Ishikawa (cell line): Measurements from ENCODE around the genes EPB41L4A and TICAM2.

DNA sequence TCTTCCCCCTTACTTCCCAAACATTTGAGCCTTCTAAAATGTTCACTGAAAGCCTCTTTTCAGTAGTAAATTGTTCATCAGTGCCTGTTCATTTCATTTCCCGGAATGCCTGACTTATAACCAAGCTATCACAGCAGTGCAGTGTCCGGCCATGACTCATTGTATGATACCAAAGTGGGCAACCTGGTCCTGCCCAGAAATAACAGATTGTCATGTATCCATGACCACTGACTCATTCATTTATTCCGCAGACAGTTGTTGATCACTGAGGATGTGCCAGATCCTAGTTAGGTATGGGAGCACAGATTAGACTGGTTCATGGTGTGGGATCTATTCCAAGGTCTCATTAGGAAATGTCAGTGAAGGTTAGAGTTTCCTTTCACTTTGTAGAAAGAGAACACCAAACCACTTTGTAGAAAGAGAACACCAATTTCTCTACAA lies 8.7 kb downstream of the NREP start:
- RRBS, result no CpG with 5 or more reads among the region's 3 CpGs

DNA sequence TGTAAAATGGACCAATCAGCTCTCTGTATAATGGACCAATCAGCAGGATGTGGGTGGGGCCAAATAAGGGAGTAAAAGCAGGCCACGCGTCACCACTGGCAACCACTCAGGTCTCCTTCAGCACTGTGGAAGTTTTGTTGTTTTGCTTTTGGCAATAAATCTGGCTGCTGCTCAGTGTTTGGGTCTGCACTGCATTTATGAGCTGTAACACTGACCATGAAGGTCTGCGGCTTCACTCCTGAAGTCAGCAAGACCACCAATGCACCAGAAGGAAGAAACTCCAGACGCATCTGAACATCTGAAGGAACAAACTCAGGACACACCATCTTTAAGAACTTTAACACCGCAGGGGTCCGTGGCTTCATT lies 69.2 kb upstream of the NREP start:
- RRBS, result no CpG with 5 or more reads among the region's 6 CpGs

- RRBS, result no CpG with 5 or more reads among the region's 5 CpGs
Measured at GRCh38 chr5:112286807-112287519, 132.1 kb downstream of the EPB41L4A start.

DNA sequence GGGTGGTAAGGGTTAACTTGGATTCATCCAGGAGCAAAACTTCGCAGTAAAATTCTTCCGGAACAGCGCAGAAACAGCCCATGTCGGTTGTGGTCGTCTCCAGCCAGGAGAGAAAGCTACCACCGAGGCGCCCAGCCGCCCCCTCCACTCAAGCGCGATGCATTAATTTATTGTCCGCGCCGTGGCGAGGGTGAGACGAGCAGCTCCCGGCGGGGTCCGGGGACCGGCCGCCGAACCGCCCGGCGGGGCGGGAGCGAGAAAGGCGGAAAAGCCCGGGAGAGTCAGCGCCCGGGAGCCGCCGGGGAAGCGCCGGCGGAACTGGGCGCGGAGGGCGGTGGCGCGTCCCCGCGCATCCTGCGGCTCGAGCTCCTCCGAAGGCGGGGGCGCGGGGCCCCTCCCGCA lies at the start of gene EPB41L4A:
Gene EPB41L4A (minus strand): TSS at position 320 of the 402 bp plus-strand sequence.
- RRBS, result 1% methylated on average over 2 of the region's 49 CpGs

DNA sequence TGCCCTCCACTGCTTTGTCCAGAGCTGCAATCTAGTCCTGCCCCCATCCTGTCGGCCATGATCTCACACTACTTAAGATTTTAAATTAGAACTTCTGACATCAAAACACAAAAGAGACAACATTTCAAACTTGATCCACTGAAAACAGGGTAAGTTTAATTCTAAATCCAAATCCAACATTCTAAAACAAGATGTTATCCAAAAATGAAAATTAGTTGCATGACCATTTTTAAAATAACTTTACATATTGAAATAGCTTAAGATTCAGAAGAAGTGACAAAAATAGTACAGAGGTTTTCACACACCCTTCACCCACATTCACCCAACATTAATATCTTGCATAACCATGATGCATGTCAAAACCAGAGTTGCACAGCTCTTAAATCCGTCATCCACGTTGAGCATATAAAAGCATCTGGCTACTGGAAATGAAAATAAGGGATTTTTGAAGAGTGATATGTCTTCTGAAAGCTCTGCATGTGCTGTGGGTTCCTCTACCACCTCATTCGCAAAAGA lies 113.8 kb upstream of the EPB41L4A start:
- RRBS, result no CpG with 5 or more reads among the region's 4 CpGs

DNA sequence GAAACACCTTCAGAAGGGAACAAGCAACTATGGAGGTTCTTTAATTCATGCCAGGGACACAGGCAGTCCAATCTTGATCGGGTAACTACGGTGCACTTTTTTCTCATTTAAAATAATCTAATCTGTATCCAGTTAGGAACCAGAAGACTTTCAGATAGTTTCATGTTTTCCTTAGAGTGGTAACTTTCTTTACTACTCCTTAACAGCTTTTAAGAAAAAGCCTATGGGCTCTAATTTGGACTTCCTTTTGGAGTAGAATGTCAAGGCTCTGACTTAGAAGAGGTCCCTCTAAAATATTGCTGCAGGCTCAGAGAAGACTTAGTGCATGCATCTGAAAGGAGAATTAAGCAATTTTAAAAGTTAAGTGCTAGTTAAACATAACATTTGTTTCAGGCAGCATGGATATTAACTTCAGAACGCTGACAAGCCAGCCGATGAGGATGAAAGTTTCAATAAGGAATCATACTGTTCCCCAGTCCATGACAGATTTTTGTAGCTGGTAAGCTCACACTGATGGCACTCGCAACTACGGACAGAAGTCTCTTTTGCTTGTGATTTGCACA lies 47.3 kb downstream of the DCP2 start:
- RRBS, result no CpG with 5 or more reads among the region's 6 CpGs

DNA sequence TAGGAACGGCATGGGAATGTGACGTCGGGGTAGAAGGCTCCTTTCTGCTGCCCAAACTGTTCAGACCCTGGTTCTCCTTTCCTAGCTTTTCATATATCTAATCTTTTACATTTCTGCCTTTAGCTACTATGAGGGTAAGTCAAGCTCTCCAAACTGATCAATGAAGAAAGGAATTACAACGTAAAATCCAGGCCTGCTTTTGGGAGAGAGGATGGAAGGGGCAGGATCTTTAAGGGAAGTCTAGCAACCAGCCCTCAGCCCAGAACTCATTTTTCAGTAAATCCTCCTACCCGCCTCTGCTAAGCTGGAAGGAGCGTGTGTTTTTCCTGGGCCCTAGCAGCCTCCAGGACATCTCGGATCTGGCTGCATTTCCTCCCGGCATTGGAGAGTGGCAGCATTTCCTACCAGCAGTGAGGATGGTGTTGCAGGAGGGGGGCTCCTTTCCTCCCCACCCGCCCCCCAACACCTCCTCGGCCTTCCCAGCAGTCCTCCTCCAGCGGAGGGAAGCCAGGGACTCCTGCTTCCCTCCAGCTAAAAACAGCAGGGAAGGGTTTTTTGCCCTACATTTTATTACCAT lies 54.5 kb downstream of the DCP2 start:
- RRBS, result no CpG with 5 or more reads among the region's 11 CpGs

DNA sequence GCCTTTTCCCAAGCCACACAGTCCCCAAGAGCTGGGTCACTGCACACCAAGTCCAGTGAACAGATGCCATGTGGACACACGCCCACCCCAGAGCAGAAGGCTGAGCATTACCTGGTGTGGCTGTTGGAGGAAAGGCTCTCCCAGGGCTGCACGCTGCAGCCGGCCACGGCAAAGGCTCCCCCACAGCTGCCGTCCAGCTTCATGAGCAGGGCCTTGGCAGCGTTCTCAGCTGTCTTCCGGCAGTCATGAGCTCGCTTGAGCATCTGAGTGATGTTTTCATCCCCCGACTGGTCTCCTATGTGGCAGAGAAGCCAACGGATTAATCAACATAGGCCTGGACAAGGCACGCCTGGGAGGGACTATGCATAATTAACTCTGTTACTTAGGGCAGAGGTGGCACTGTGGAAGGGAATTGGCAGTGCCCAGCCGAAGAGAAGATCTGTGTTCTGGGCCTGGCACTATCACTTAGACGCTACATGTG lies 87.3 kb downstream of the DCP2 start:
- RRBS, result no CpG with 5 or more reads among the region's 13 CpGs

- RRBS, result no CpG with 5 or more reads among the region's 7 CpGs
Measured at GRCh38 chr5:113166792-113167400, 190.3 kb downstream of the DCP2 start.

GRCh38 chr5:113204279-113205019 lies 227.9 kb downstream of the DCP2 start:
- RRBS, result no CpG with 5 or more reads among the region's 8 CpGs

DNA sequence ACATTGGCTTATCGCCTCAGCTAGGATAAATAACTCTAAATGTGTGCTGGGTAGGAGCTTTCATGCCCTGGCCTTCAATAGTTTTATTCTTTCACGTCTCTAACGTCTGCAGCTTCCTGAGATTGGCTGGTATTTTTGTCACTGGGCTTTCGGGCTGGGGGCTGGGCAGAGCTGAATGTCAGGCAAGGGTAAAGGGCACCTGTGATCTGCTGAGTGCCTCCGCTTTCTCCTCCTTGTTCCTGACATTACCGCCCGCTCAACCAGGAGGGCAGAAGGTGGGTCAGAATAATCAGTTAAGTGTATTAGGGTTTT lies 216.6 kb downstream of the TSSK1B start:
- RRBS, result no CpG with 5 or more reads among the region's 7 CpGs

GRCh38 chr5:113294246-113295395 lies 140.2 kb downstream of the TSSK1B start:
- RRBS, result 84% methylated on average over 12 of the region's 71 CpGs

DNA sequence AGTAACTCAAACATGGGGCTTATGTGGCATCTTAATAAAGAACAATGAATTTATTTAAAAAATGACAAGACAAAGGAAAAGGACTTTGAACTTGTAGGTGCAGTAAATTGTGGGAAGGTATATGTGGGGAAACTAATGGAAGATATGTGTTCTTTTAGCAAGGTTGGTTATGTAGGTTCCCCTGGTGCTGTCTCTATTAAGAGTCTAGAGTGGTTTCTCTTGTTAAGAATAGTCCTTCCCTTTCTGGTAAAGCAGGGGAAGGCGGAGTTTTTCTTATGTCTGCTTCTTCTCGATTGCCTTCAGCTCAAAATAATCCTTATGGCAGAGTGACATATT lies 2.2 kb downstream of the YTHDC2 start:
- RRBS, result no CpG with 5 or more reads among the region's 2 CpGs

DNA sequence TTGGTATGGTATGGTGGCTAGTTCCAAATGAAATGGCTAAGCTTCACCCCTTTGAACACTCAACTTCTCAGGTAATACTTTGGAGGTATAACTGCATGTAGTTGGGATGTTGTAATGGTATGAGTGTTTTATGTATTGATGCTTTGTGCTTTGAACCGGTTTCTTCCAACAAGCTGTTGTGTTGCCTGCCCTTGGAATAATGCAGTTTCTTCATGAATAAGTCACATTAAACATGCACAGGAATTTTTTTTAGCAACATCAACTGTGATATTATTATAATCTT lies 177.5 kb downstream of the YTHDC2 start:
- RRBS, result no CpG with 5 or more reads among the region's 1 CpG

- RRBS, result no CpG with 5 or more reads among the region's 3 CpGs
Measured at GRCh38 chr5:115011993-115012249, 157.8 kb downstream of the TRIM36 start.

DNA sequence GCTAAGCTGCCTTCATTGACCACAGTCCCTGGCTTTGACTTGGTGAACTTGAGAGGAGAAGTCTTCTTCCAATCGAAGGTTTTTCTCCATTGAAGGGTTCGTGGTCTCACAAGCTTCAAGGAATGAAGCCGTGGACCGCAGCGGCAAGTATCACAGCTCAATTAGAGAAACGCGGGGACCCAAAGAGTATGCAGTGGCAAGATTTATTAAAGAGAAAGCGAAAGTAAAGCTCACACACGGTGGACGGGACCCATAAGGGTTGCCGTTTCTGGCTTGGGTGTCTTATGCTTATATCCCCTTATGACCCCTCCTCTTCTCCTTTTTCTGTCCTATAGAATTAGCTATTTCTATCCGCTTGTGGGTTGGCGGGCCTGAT lies 101.2 kb downstream of the TRIM36 start:
- RRBS, result no CpG with 5 or more reads among the region's 13 CpGs

DNA sequence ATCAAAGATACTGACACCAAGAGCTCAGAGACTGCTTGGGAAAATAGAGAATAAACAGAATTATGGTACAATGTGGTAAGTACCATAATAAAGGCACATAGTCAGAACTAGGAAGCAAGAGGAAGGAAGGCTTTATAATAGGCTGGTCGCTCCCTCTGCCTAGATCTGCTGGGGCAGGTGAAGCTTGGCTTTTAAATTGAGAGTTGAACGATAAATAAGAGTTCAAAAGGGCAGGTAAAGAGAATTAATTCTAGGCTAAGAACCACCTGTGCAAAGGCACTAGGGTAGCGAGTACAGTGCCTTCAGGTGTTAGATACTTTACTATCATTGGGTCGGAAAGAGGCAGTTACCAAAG lies 24.0 kb upstream of the TRIM36 start:
- RRBS, result no CpG with 5 or more reads among the region's 4 CpGs

GRCh38 chr5:115261738-115262360 lies 828 bp downstream of the PGGT1B start:
- RRBS, result no CpG with 5 or more reads among the region's 10 CpGs

DNA sequence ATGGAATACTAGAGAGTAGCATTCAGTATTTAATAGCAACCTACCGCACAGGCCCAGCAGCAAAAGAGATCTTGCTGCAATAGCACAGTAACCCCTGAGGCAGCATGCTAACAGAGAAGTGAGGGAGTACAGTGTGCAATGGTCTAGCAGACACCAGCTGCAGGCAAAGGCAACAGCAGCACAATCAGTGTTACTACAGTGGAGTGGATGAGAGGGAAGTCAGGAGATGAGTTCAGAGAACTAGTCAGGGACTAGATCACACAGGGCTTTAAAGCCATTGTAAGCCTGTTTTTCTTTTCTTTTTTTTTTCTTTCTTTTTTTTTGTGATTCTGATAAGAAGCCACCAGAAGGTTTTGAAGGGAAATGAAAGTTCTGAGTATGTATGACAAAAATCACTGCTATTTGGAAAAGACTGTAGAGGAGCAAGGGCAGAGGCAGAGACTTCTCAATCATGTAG lies 2.7 kb downstream of the TICAM2 start:
- RRBS, result no CpG with 5 or more reads among the region's 1 CpG

GRCh38 chr5:115601559-115602630 lies at the start of gene TICAM2:
TICAM2 (minus strand) TSS chr5:115602479.
- RRBS, result 2% methylated on average over 27 of the region's 72 CpGs